SK-N-DZ (cell line): ENCODE measurements around the gene CCR8.

GRCh38 chr3:38406605-38407067 lies 47.1 kb upstream of the ACVR2B start:
RAMPAGE:
- cytosol, long total RNA: no peak
- nucleus, long total RNA: no peak

GRCh38 chr3:38506694-38507673 lies 10.8 kb downstream of the EXOG start:
RAMPAGE:
- cytosol, long total RNA: no peak
- nucleus, long total RNA: no peak

RAMPAGE:
- cytosol, long total RNA: no peak
- nucleus, long total RNA: no peak
These were observed 56.6 kb downstream of the EXOG start for GRCh38 chr3:38552717-38553168.

RAMPAGE:
- cytosol, long total RNA: no peak
- nucleus, long total RNA: no peak
These were observed 3.9 kb downstream of the SCN5A start for GRCh38 chr3:38645474-38646057.

DNA sequence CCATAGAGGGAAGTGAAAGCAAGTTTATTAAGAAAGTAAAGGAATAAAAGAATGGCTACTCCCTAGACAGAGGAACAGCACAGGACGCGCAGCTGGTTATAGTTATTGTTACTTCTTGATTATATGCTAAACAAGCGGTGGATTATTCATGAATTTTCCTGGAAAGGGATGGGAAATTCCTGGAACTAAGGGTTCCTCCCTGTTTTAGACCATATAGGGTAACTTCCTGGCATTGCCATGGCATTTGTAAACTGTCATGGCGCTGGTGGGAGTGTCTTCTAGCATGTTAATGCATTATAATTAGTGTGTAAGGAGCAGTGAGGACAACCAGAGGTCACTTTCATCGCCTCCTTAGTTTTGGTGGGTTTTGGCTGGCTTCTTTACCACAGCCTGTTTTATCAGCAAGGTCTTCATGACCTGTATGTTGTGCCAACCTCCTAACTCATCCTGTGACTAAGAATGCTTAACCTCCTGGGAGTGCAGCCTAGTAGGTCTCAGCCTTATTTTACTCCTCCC lies 26.3 kb downstream of the SCN11A start:
RAMPAGE:
- cytosol, long total RNA: no peak
- nucleus, long total RNA: no peak

DNA sequence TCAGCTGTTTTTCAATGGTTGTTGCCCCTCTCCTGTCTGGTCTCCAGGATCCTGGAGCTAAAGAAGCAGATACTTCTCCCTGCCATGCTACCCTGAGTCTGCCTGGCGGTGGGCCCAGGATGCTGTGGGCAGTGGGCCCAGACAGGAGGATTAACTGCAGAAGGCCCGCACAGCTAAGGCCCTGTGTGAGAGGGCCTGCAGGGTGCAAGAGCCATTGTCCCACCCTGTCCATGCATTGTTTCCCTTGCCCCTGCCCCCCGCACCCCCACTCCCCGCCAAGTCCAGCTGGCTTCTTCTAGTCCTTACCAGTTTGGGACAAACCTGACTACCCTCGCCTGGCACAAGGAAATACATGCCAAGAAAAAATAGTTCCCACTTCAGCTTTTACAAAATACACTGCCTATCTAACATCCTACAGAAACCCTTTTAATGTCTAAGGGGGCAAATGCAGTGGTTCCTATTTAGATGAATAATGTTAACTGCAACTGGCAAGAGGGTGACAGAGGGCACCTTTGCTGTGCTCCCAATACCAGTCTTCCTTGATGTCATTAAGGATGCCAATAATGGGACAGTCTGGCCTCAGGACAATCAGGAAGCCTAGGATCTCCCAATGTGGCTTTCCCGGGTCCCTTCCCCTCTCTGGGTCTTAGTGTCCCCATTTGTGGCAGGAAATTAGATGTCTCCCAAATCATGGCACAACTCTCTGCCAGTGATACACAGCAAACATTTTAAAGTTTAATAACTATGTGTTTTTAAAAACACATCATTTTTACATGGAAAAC lies 14.1 kb downstream of the CSRNP1 start:
RAMPAGE:
- cytosol, long total RNA: no peak
- nucleus, long total RNA: no peak

DNA sequence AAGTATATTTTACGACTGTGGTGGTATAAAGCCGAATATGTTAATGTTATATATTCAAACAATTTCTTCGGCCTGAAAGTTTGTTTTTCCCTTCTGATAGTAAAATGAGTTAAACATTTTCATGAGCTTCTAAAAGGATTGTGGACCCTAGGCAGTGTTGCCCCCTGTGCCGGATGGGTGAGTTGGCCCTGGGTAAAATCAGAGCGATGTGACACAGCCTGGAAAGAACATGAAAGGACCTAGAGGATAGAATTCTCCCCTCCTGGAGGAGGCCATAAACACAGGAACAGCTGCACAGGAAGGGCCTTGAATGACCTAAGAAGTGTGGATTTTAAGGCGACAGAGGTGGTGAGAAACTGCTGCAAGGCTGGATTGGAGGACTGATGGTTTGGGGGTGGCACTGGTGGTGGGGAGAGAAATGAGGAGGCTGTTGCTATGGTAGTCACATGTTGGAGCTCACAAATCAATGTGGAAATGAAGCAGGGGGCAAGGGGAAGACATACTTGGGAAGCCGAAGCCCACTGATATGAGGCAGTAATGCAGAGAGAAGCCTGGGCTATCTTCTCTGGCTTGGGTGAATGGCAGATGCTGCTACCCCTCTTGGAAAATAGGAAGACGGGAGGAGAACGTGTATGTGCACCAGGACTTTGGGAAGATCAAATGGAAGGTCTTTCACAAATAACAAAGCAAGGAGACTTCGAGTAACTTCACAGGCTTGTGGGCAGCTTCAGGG lies 13.8 kb downstream of the XIRP1 start:
RAMPAGE:
- cytosol, long total RNA: no peak
- nucleus, long total RNA: no peak

GRCh38 chr3:39185218-39185709 lies 7.1 kb downstream of the XIRP1 start:
RAMPAGE:
- cytosol, long total RNA: no peak
- nucleus, long total RNA: no peak

DNA sequence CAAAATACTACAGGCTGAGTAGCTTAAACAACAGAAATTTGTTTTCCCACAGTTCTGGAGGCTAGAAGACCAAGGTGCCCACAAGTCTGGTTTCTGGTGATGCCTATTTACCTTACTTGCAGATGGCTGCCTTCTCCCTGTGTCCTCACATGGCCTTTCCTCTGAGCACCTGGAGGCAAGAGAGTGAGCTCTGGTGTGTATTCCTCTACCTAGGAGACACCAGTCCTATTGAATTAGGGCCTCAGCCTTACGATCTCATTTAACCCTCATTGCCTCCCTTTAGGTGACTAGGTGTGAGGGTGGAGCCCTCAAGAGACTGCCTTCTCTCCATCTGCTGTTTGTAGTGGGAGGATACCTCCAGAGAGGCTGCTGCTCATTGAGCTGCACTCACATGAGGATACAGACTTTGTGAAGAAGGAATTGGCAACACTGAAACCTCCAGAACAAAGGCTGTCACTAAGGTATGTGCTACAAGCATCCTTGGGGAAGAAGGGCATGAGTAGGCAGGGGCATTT lies at the start of gene CCR8:
Gene CCR8 (plus strand): TSS at position 341 of the 515 bp plus-strand sequence.
RAMPAGE:
- cytosol, long total RNA: no peak
- nucleus, long total RNA: no peak

RAMPAGE:
- cytosol, long total RNA: no peak
- nucleus, long total RNA: no peak
These were observed 163.2 kb upstream of the MYRIP start for GRCh38 chr3:39646175-39646546.

RAMPAGE:
- cytosol, long total RNA: no peak
- nucleus, long total RNA: no peak
These were observed 19.1 kb upstream of the EIF1B start for GRCh38 chr3:40290344-40290968.

DNA sequence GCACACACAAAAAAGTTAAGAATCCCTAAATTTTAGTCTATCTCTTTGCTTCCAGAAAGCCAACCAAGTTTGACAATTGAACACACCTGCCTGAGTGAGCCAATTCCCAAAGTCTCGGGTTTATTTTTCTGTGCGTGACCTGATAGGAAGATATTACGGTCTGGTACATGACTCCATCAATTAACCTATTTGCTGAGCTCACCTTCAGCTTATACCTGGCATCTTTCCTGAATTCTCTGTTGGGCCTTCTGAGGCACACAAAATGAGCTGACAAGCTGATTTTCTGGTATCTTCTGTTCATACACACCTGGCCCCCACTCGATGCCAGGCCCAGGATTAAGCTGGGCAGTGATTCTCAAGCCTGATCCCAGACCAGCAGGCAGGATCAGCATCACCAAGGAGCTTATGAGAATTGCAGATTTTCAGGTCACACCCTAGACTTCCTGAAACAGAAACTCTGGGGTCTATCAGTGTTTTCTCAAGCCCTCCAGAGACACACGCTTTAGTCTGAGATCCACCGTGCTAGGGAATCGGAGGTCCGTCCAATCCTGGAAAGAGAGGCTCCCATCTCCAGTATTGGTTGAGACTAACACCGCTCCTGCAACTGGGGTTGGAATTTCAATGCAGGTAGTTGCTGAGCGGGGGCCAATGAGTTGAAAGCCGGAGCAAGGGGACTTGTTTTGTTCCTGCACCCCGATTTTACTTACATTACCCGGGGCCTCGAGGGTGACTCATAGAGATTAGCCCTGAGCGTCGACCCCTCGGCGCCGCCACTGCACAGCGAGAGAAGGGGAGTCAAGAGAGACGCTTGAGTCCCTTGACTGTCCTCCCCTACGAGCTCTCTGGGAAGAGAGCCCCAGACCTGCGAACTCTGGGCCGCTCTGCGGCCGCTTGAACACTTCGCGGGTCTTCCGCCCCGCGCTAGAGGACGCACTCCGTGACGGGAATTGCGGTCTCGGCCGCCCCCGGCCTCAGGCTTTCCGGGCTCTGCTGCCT lies 593 bp upstream of the EIF1B start:
RAMPAGE:
- cytosol, long total RNA: no peak
- nucleus, long total RNA: no peak

DNA sequence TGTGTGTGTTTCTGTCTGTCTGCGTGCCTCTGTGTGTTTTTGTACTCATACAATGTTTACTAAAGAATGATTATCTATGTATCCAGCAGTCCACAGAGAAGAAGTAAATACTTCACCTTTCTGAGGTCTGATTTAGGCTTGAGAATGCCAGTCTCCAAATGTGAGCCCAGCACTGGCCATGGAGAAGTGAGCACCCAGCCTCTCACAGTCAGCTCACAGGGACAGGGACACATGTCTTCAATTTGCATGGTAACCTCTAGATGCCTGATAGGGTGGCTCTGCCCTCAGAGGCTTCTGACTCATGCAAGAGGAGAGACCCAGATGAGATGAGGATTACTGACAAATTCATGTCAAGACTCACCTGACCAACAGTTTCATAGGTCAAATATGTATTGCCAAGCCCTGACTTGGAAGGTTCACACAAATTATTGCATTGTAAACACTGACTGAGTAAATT lies 31.0 kb downstream of the ENTPD3 start:
RAMPAGE:
- cytosol, long total RNA: no peak
- nucleus, long total RNA: no peak

DNA sequence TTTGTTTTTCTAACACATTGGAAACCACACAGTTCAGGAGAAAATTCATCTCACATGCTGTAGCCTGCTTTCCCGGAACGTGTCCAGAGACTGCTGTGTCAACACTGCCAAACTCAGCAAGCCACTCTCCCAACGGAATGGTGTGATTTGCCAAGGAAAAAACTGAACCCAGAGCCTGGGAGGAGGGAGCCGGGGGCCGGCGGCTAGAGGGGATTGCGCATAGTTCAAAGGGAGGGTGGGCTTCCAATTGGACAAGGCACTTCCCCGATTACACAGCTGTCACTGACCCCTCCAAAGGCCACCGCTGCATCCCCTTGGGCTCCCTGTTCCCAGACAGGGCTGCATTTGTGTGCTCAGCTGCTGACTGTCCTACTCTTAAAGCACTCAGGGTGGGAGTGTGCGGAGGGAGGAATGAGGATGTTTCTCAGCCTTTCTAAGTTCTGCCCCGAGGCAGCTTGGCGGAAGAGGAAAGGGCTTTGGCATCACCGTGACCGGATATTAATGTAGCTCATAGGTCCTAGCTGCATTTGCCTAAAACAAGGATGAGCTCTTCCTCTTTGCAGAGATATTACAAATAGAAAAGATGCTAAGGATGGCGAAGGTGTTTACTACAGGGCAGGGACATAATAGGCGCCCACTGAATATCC lies 256.3 kb downstream of the ZNF621 start:
RAMPAGE:
- cytosol, long total RNA: no peak
- nucleus, long total RNA: no peak

GRCh38 chr3:41117376-41118101 lies 81.8 kb upstream of the CTNNB1 start:
RAMPAGE:
- cytosol, long total RNA: no peak
- nucleus, long total RNA: no peak

GRCh38 chr3:41201079-41201698 lies 1.9 kb downstream of the CTNNB1 start:
RAMPAGE:
- cytosol, long total RNA: no peak
- nucleus, long total RNA: no peak

DNA sequence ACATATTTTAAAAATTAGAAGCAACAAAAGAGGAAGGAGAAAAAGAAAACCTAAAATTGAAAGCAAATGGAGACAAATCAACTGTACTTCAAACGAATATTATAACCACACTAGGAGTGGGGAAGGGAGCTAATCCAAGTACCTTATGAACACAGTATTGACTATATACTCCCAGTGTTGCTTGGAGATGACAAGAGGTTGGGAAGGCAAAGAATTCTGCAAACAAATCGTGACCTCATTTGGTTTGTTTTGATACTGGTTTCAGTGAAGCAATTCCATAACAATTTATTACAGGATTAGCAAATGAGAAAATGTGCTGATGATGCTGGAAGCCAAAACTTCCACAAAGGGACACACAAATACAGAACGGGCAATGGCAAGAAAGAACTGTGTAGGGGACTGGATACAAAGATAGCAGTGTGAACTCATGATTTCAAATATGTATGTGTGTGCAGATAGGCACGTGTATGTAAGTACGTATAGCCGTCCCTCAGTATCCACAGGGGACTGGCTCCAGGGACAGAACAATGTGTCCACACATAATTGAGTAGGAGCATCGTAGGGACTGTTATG lies 268.0 kb downstream of the ULK4 start:
RAMPAGE:
- cytosol, long total RNA: no peak
- nucleus, long total RNA: no peak

GRCh38 chr3:42032539-42033061 lies 58.6 kb upstream of the TRAK1 start:
RAMPAGE:
- cytosol, long total RNA: no peak
- nucleus, long total RNA: no peak

RAMPAGE:
- cytosol, long total RNA: no peak
- nucleus, long total RNA: no peak
These were observed 70.2 kb downstream of the CCK start for GRCh38 chr3:42195577-42196307.

DNA sequence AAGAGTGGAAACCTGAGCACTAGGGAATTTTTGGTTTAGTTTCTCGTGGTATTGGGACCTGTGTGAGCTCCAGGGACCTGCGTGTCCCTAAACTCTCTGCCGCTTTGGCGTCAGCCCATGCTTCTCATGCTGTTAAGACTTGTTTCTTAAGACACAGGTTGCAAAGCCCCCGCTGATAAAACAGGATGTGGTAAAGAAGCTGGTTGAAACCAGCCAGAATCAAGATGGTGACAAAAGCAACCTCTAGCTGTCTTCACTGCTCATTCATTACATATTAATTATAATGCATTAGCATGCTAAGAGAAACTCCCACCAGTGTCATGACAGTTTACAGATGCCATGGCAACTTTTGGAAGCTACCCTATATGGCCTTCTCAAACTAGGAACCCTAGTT lies 64.6 kb downstream of the LYZL4 start:
RAMPAGE:
- cytosol, long total RNA: no peak
- nucleus, long total RNA: no peak